H4 (cell line): ENCODE measurements around a stretch of chr6.

DNA sequence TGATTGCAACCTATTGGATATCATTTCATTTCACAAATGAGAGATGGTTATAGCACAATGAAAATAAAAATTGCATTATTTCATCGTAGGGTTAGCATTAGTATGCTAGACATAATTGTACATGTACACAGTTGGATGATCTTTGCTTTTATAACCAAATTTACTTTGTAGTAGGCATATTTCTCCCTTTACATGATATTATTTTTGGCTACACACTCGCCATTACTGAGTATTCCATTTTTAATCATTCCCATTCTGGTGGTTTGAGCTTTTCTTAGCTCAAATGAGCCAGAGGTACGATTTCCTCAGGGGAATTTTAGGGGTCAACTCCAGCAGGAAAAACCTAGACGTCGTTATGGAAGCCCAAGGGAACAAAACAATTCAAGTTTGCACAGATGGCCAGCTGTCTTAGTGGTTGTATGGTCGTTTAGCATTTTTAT, 2.0 kb upstream of the HIVEP1 start:
- RAMPAGE, long total RNA: no peak

DNA sequence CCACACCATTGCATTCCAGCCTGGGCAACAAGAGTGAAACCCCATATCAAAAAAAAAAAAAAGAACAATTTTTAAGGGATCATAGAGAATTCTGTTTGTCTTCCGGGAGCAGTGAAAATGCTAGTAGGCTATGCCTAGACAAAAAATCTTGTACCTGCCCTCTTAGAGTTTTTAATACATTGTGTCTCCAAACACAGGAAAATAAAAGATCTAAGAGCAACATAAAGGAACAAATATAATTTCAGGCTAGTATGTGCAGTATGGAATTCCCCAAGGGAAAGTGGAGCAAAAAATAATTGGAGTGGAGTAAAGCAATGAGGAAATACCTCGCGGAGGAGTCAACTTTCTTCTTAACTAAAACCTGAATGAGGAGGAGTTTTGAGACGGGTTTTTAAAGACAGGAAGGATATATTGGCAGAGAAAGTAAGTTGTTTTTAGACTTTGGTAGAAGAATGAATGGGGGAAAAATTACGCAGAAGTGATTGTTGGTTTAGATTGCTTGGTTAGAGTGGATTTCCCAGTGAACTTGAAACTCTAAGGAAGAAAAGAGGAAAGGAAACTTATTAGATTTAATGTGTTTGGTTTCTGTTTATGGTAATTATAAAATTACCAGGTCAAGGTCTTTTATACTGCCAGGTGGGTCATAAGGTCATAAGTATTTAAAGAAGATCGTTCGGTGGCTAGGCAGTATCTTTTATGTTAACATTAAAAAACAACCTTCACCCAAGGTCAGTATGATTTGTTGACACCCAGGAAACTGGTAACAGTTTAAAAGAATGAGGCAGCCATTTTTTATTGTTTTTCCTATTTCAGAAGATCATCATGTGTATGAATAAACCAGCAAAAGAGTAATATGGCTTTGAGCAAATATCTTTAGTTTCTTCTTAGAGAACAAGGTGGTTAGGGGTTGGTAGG, 14.1 kb downstream of the HIVEP1 start:
- RAMPAGE, long total RNA: no peak

GRCh38 chr6:12060665-12061192, 48.6 kb downstream of the HIVEP1 start:
- RAMPAGE, long total RNA: no peak

- RAMPAGE, long total RNA: no peak
Measured at GRCh38 chr6:12324061-12324289, 33.8 kb downstream of the EDN1 start.

DNA sequence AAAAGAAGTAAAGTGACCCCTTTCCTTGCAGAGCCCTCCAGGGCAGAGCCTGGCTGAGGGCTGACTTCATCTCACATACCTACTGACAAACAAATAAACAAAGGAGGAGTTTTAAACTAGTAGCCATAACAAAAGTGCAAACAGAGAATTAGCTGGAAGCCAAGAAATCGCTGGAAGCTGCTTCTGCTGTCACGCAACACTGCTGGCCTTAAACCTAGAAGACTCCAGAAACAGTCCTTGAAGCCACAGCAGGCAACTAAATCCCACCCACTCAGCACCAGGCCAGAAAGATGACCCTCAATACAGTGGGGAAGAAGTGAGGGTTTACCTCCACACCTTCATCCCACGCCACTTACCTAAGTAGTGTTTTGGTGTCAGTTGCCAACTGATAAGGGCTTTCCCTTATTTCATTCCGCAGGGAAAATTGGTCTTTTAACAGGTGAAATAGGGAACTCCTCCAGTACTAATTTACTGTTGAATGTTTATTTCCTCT, 46.1 kb downstream of the EDN1 start:
- RAMPAGE, long total RNA: no peak

DNA sequence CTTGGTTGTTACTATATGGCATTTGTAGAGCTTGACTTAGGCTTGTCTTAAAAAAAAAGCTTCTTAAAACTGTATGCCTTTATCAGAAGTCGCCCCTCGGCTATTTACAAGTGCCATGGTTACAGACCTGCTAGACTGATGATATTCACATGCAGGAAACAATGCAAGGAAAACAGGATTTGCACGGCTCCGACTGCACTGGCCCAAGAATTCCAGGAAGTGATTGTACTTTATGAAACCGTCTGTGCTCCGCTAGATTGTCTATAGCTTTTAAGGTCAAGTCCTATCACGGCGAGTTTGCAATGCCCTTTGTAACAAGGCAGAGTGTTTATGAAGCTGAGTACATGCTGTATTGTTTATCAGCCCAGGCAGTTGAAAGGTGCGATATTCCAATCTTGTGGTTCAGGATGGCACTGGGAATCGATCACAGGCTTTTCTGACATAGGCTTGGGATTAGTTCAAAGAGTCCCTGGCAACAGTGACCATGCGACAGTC, 131.5 kb upstream of the PHACTR1 start:
- RAMPAGE, long total RNA: no peak

DNA sequence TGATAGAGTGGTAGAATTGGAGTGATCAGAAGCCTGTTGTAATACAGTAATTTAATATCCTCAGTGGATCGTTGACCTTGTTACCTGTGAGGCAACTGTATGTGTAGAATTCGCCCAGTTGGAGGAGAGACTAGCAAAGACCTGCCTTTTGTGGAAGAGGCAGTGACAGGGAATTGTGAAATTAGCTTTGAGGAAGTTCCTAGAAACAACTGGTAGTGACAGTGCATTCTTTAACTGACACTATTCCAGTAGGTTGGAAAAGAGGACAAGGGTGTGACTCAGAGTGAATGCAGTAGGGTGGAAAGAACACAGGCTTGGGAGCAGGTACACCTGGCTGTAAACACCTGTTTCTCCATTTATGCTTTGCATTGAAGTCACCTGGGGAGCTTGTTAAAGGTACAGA, 295.7 kb downstream of the PHACTR1 start:
- RAMPAGE, long total RNA: no peak

DNA sequence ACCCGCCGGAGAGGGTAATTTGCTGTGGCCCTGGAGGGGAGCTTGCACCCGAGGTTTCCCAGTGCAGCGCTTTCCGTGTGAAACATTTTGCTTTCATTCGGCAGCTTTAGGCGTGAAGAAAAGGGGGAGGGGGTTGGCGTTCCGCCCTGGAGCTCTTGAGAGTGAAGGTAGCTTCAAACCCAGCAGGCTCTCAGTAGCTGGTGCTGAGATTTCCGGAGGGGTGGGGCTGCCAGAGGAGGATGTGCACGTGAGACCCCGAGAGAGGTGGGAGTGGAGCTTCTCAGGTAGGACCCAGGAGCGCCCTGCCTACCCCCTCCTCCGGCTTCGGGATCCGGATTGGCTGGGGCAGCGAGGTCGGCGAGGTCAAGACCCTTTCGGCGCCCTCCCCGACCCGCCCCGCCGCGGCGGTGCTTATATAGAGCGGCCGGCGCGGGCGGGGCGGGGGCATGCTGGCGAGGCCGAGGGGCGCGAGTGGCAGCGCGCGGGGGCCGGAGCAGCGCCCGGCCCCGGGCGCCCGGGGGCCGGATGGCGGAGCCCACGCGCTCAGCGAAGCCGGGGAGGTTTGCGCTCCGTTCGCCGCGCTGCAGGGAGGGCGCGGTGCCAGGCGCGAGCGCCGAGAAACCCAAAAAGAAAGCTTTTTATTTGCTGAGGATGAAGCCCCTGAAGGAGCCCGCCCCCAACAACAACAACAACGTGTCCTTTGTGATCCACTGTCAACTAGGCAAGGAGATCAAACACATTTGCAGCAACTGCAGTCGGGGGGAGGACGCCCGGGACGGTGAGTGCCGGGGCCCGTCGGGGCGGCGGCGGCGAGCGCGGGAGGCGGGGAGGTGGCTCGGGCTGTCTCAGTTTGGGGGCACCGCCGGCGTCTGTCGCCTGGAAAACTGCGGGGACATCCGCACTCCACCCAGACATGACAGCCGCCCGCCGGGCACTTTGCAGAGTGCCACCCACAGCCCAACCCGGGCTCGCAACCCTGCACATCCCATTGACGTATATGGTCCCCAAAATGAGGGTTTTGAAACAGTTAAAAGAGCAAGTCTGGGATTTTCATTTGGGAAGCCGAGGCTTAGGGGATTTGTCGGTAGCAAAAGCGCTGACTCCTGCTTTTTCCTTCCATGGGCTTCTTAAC, 297.2 kb downstream of the PHACTR1 start:
- RAMPAGE, long total RNA: no peak

DNA sequence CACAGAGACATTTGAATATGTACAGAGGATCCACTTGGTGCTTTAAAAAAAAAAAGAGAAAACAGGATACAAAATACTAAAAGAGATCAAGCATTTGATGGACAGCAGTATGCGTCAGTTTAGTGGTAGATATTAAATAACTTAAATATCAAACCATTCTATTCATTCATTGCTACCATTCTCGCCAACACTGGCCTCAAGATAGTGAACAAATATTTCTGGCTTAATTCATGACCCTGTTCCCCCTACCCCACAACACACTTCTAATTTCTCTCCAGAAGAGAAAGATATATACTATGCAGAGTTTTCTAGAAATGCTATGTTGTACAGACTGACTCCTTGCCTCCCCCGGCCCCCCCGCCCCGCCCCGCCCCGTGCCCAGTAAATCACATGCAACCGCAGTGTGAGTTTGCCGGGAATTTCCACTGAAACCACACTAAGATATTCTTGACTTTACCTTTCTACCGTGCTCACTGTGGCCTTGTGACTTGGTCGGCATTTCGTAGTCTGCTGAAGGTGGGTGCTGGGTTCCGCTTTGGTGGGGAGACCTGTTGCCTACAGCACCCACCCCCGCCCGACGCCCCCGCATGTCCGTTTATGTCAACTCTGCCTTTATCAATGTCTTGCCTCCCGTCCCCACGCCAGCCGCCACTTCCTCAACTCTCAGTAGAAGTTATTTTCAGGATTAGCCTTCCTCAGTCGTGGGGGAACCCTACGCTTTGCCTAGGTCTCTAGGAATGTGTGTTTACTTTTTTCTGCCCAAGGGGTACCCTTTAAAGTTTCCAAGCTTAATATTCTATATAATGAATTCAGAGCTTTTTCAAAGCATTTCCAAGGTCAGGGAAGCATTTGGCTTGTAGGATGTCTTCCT, 54.6 kb downstream of the TBC1D7 start:
- RAMPAGE, long total RNA: no peak

DNA sequence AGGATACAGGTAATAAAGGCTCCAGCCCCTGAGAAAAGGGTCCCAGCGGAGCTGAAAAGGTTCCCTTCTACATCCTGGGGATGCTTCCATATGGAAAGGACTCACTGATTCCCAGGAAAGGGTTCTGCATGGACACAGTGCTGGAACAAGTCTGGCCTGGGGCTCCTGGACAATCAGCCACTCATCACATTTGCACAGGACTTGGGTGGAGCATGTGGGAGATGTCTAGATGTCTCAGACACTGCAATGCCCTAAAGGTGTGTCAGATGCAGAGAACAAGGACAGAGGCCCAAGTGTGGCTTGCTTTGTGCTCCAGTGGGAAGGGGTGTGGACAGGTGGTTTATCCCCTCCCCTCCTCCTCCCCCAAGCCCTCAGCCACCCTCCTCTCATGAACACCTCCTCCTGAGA, 53.1 kb upstream of the TBC1D7 start:
- RAMPAGE, long total RNA: no peak

GRCh38 chr6:13406614-13407274, 78.4 kb upstream of the TBC1D7 start:
- RAMPAGE, long total RNA: no peak

DNA sequence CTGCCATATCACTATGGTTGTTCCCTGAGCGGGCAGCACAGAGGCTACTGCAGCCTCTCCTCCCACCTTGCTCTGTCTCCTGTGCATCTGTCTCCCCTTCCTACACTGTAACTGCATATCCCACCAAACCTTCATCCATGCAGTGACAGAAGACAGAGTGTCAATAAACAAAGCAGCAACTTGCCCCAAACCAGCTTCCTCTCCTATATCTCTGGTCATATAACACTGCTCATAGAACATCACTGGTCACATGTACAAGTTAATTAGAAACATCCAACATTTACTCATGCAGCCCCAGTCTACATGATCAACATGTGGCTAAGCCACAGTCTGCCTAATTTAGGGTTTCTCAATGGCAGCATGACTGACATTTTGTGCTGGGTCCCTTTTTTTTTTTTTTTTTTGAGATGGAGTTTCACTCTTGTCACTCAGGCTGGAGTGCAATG, 54.6 kb downstream of the GFOD1 start:
- RAMPAGE, long total RNA: no peak

- RAMPAGE, long total RNA: no peak
Measured at GRCh38 chr6:13548815-13549503, 25.4 kb upstream of the SIRT5 start.

DNA sequence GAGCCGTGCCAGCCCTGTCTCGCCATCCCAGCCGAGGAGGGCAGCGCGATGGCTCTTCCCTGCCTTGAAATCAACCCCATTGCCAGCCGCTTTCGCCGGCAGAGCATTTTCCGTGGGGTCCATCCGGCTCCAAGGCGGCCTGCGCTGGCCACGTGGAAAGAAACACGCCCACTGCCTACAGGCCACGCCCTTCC, 201 bp upstream of the NOL7 start:
- RAMPAGE, long total RNA: no peak

DNA sequence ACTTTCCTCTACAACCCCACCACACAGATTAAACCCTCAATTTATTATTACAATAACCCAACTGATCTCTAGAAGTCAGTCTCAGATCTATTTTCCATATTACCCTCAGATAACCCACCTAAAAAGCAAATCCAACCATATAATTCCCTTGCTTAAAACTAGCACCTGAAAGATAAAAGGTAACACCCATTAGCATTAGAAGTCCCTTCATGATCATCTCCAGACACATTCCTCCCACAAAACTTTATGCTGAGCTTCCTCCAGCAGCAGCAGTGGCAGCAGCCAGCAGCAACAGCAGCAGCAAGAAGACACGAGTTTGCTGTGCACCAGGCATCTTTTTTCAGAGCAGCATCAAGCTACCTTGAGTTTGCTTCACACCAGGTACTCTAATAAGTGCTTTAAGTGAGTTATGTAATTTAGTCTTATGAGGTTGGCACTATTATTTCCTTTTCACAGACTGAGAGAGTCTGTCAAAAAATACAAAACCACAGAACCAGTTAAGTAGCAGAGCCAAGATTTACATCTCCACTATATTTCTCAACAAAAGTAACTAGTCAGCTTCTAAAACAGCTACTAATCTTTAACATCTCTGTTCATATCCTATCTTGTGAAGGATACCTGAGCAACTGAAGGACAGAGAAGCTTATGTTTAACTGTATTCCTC, 23.8 kb downstream of the RANBP9 start:
- RAMPAGE, long total RNA: no peak

GRCh38 chr6:13708930-13709515, 2.6 kb downstream of the RANBP9 start:
- RAMPAGE, long total RNA: no peak

GRCh38 chr6:13709516-13710052, 2.1 kb downstream of the RANBP9 start:
- RAMPAGE, long total RNA: no peak

GRCh38 chr6:13733033-13734100, 21.7 kb upstream of the RANBP9 start:
- RAMPAGE, long total RNA: no peak

DNA sequence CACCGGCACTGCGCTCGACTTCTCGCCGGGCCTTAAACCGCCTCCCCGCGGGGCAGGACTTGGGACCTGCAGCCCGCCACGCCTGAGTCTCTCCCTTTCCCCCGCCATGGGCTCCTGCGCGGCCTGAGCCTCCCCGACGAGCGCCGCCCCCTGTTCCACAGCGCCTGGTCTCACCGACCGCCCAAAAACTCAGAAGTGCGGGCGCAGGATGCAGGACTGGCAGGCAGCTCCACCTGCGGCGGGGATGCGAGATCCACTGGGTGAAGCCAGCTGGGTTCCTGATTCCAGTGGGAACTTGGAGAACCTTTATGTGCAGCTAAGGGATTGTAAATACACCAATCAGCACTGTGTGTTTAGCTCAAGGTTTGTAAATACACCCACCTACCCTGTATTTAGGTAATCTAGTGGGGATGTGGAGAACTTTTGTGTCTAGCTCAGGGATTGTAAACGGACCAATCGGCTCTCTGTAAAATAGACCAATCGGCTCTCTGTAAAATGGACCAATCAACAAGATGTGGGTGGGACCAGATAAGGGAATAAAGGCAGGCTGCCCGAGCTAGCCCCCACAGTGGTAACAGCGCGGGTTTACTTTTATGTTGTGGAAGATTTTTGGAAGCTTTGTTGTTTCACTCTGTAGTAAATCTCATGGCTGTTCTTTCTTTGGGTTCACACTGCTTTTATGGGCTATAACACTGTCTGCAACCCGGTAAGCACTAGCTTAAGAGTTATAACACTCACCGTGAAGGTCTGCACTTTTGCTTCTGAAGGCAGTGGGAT, 31.9 kb upstream of the RANBP9 start:
- RAMPAGE, long total RNA: no peak

DNA sequence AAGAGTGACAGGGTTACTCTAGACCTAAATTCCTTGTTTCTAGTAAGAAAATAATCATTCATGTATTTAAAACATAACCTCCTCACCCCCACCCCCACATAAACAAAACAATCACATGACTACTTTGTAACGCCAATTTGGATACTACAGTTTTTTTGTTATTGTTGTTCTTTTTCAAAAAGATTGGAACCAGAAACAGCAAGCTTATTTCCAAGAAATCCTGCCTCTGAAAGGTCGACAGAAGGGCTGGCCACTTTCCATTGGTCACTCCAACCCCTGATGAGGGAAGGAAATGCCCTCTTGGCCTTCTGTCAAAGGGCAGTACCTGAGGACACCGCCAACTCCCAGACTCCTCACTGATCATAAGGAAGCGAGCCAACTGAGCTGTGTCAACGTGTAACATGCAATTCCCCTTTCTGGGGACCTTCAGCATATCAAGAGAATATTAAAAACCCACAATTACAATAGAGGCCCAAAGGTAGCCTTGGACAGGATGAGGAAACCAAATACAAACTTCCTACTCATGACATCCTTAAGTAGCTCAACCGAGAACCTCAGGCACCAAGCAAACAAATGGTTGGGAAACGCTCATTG, 2.5 kb downstream of the MCUR1 start:
- RAMPAGE, long total RNA: no peak